Trachea (tissue), 1 donor: ENCODE results near the genes DUSP19 and GULP1.

DNA sequence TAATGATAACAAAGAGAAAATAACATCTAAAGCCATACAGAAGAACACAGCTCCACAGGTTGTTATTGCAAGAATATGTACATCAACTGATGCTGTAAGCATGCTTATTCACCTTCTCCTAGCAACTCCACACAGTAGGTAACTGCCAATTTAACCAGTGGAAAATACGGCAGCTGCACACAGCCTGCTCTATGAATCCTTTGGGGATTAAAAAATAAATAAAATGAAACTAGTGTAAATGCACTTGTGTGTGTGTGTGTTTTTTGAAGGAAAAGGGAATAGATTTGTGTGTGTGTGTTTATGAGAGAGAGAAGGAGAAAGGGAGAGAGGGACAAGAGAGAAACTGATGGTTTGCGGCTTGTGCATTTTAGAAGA, 96.1 kb upstream of the PDE1A start:
- PRO-cap, result no peak

- PRO-cap, result no peak
These were observed 73.4 kb downstream of the FRZB start for GRCh38 chr2:182793144-182793368.

- PRO-cap, result no peak
These were observed 480 bp downstream of the FRZB start for GRCh38 chr2:182865983-182866330.

DNA sequence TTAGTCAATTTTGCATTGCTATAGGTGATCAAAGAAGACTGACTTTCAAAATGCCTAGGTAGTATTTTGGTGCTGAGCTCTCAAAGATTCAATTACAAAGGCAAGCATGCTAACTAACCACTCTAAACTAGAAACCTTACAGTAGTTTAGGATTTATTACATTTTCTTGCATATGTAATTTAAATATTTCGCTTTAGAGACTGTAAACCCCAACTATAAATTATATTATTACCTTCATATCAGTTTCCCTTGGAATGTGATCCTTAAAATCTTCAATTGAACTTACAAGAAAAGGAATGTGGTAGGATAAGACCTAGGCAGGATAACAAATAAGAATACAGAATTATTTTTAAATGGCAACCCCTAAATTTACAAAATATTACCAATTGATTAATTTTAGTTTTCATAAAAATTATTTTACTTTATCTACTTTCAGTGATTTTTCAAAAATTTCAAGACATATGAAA, 68.1 kb upstream of the FRZB start:
- PRO-cap, result no peak

GRCh38 chr2:183019655-183020569, 18.3 kb downstream of the NCKAP1 start:
- PRO-cap, result no peak

- PRO-cap, result bidirectional peak, plus-strand start at chr2:183078793, minus-strand start at chr2:183078660
These were observed at the start of gene DUSP19 for GRCh38 chr2:183078569-183079458. DUSP19 (plus strand) TSS chr2:183078747.

DNA sequence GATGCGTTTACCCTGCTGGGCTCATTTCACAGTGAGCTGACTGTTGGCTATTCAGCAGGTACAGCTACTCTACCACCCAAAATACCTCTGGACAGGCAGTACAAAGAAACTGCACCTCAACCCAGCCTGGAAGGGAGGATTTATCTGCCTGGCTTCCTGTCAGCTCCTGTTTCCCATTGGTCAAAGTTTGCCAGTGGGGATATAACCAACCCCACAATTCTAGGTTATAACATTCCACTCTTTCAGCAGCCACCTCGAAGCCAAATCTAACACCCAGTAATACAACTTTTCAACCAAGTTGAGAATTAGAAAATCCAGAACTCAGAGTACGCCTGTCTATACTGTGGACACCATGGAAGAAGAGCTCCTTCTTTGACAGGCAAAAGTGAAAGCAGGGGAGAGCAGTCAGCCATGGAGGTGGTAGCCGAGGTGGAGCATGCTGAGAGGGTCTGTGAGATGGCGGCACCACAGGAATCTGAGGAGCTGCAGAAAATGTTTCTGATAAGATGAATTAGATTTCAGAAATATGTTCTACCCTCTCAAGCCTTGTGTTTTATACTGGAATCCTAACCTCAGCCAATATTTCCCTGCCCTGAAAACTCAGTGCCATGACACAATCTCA, 10.8 kb downstream of the DUSP19 start:
- PRO-cap, result no peak

DNA sequence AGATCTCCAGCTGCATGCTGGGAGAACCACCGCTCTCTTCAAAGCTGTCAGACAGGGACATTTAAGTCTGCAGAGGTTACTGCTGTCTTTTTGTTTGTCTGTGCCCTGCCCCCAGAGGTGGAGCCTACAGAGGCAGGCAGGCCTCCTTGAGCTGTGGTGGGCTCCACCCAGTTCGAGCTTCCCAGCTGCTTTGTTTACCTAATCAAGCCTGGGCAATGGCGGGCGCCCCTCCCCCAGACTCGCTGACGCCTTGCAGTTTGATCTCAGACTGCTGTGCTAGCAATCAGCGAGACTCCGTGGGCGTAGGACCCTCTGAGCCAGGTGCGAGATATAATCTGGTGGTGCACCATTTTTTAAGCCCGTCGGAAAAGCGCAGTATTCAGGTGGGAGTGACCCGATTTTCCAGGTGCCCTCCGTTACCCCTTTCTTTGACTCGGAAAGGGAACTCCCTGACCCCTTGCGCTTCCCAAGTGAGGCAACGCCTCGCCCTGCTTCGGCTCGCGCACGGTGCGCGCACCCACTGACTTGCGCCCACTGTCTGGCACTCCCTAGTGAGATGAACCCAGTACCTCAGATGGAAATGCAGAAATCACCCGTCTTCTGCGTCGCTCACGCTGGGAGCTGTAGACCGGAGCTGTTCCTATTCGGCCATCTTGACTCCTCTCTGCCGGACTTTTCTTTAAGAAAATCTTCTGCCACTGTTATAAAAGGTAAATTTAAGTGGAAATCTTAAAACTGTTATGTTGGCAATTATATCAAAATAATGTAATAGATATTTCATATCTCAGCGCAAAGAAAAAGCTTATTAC, 313.6 kb upstream of the FSIP2 start:
- PRO-cap, result no peak

DNA sequence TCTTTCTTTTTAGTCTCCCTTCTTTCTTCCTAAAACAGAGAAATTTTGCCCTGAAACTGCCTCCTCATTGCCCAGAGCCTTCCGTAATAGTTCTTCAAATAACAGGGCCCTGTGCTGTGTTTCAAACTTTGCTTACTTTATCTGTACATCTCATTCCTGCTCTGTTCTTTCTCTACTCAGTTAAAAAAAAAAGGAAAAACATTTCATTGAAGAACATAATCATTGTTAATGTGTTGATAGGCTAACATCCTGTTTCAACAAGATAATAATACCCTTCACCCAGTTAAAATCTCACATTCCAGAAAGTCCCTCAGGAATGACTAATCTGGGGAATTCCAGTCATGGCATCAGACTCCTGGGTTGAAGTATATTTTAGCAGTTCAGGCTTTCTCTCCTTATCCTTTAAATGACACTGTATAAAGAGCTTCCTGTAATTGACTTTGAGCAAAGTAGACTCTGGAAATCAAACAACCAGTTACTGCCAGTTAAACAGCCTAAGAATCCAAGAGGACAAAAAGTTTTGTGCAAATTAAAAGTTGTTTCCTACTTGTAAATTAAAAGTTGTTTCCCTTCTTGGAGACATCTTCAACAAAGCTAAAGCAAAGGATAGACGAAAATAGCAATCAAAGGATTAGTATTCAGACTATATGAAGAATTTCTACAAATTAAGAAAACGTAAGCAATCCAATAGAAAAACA, 45.5 kb upstream of the ITGAV start:
- PRO-cap, result no peak

- PRO-cap, result no peak
These were observed 15.3 kb downstream of the ITGAV start for GRCh38 chr2:186605064-186605570.

DNA sequence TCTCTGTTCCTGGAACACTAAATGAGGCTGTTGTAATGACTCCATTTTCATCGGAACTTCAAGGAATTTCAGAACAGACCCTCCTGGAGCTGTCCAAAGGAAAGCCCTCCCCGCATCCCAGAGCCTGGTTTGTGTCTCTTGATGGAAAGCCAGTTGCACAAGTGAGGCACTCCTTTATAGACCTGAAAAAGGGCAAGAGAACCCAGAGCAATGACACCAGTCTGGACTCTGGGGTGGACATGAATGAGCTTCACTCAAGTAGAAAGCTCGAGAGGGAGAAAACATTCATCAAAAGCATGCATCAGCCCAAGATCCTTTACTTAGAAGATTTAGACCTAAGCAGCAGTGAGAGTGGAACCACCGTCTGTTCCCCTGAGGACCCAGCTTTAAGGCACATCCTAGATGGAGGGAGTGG, 68.4 kb downstream of the FAM171B start:
- PRO-cap, result no peak

DNA sequence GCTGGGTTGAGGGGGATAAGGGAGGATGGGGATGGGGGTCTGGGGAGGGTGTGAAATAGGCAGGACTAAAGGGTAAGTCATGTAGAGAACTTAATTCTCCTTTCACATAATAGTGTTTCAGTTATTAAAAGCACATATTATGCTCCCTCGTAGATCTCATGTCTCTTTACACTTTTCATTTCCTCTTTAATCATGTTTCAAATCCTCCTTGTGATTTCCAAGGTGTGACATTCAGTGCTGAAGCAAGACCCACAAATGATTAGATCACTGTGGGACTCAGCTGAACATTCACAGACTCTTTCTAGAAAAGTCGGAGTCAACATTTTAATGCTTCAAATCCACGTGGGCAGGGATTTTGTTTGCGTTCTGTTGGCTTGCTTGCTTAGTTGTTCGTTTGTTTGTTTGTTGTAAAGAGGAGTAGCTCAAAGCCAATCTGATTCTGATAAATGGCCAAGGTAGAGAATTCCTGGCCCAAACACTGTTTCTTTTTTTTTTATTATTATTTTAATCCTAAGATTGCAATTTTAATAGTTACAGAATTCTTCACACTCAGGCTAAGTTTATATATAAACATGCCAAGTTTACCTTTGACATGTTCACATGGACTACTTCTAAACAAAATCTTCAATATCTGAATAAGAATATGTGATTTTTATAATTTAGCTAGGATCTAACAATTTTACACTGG, 34.9 kb upstream of the CALCRL start:
- PRO-cap, result no peak

DNA sequence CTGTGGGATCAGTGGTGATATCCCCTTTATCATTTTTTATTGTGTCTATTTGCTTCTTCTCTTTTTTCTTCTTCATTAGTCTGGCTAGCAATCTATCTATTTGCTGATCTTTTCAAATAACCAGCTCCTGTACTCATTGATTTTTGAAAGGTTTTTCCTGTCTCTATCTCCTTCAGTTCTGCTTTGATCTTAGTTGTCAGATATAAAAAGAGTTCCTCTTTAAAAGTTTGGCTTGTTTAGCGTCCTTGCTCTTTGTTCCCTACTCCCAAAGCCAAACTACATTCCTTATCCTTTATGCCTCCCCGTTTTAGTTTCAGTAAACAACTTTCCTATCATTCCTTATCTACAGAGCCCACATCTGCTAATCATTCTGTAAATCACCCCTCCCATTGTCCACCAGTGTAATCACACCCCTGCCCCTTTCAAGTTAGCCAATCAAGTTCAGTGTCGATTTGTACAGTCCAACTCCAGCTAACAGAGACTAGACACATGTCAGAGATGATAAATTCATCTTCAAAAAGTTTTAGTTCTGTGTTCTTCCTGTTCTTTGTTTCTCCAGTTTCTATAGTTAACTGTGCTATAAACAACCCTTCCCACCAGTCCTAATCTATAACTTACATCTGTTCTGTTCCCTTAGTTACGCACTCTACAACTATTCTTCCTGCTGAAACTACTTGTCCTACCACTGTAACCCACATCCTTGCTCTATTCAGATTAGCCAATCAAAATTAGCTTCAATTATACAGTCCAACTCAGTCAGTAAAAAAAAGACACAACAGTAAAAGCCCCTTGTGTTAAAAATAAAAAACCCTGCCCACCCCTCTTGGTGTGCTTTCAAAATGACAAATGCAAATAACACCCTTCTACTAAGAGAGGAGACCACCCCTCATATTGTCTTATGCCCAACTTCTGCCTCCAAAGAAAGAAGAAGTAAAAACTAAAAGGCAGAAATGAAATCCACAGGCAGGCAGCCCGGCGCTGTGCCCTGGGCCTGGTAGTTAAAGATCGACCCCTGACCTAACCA, 44.3 kb downstream of the TFPI start:
- PRO-cap, result no peak

GRCh38 chr2:187516560-187517489, 37.4 kb downstream of the TFPI start:
- PRO-cap, result no peak

- PRO-cap, result no peak
These were observed 5.2 kb downstream of the TFPI start for GRCh38 chr2:187548887-187549596.

- PRO-cap, result no peak
These were observed 100.4 kb upstream of the TFPI start for GRCh38 chr2:187654610-187655043.

- PRO-cap, result bidirectional peak, plus-strand start at chr2:188291803, minus-strand start at chr2:188291625; bidirectional peak, plus-strand start at chr2:188291953, minus-strand start at chr2:188291916; bidirectional peak, plus-strand start at chr2:188292247, minus-strand start at chr2:188292151
These were observed at the start of gene GULP1 for GRCh38 chr2:188291489-188292198. GULP1 (plus strand) TSS chr2:188291874.

GRCh38 chr2:188400252-188400952, 108.7 kb downstream of the GULP1 start:
- PRO-cap, result no peak

GRCh38 chr2:188605855-188606140, 314.1 kb downstream of the GULP1 start:
- PRO-cap, result no peak

GRCh38 chr2:188902984-188903238, 71.3 kb upstream of the COL3A1 start:
- PRO-cap, result no peak